Esophagus squamous epithelium (tissue), 4 donors: ENCODE measurements around the genes PTPMT1, OR4C12 and OR5D16.

- PRO-cap = bidirectional peak, plus-strand start at chr11:47409891, minus-strand start at chr11:47409755
- RAMPAGE, long total RNA, 4 experiments = no peak in any of the 4 experiments
Observed at GRCh38 chr11:47409620-47410424, 1.4 kb downstream of the SLC39A13 start.

- PRO-cap = no peak
- RAMPAGE, long total RNA, 4 experiments = no peak in any of the 4 experiments
Observed at GRCh38 chr11:47415021-47415957, 6.9 kb downstream of the SLC39A13 start.

DNA sequence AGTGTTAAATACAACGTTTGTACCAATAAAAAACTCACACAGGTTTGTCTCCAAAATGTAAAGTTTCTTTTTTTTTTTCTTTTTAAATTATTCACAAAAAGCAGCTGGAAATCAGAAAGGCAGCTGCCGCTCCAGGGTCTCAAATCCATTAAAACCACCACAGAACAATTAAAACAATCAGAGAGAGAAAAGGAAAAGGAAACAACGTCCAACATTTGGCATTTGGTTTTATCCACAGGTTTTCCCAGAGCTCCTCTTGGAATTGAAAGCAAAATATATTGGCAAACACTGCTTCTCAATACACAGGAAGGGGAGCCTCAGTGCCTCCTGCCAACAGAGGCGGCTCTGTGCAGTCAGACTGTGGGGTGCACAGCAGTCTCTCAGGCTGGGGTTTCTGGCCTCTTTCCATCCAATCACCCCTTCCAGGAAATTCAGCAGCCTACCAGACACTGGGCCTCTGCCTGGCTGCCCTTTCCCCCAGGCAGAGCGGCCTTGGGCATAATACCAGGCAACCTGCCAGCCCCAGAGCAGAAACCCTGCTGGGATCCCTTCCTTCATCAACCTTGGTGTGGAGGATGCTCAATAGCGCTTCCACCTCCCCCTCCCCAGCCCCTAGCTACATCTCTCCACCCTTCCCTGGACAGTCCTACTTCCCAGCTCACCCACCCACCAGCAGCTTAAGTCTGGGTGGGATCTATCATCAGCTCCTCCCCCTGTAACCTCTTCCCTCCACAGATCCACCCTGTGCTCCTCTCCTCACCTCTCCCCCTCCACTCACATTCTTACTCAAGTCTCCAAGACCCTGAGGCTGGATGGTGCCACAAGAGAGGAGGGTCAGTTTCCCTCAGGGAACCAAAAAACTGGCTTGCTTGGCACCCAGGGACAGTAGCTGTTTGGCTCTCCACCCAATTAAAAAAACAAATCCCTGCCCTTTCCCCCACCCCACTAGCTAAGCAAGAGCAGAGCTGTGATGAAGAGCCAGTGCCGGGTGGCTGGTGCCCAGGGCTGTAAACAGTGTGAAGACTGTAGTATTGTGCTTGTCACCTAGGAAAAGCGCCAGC, 17.9 kb upstream of the RAPSN start:
- PRO-cap = no peak
- RAMPAGE, long total RNA, 4 experiments = no peak in any of the 4 experiments

DNA sequence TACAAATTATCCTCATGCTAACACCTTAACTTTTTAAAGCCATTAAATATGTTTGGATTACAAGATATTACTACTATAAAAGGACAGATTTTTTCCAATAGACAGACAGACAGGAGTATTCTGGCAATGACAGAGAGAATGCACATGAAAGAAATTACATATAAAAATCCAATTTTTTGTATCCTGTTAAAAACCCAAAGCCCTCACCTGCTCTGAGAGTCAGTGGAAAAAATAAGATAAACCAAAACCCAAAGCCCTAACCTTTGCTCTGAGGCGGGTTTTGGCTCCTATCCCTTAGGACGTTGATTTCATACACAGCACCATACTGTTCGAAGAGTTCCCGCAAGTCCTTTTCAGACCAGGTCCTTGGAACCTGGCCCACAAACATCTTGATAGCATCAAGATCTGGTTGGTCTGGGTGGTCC, 39.7 kb upstream of the RAPSN start:
- PRO-cap = no peak
- RAMPAGE, long total RNA, 4 experiments = no peak in any of the 4 experiments

GRCh38 chr11:47565177-47566403, at the start of gene PTPMT1:
Gene PTPMT1, plus strand, starts transcription at chr11:47565599.
- PRO-cap = bidirectional peak, plus-strand start at chr11:47565612, minus-strand start at chr11:47565498
- RAMPAGE, long total RNA, 4 experiments = start-site peak on the plus strand in 4 of 4 experiments, at chr11:47565589-47565620 at its widest, 246 to 762 reads per replicate; start-site peak on the minus strand in 2 of 4 experiments, at chr11:47565391-47565563 at its widest, 33 to 92 reads per replicate

DNA sequence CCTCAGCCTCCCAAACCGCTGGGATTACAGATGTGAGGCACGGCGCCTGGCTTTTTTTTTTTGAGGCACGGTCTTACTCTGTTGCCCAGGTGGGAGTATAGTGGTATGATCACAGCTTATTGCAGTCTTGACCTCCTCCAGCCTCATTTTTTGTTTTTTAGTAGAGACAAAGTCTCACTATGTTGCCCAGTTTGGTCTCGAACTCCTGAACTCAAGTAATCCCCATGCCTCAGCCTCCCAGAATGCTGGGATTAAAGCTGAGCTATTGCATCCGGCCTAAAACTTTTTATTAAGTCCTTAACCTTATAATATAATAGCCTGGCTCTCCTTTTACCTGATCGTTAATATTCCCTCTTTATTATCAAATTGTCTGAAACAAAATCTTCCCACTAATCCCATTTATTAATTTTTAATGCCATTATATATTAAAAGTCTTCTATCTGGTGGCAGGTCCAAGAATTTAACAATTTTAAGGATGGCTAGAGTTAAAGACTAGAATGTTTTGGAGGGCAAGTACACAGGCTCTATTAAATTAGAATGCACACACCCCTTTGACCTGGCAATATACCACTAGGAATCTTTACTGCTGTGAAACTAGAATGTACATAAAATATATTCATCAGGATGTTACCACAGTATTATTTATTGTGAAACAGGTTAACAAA, 23.9 kb upstream of the AGBL2 start:
- PRO-cap = no peak
- RAMPAGE, long total RNA, 4 experiments = no peak in any of the 4 experiments

- PRO-cap = no peak
- RAMPAGE, long total RNA, 4 experiments = no peak in any of the 4 experiments
Observed at GRCh38 chr11:47745920-47746479, 21.1 kb downstream of the FNBP4 start.

DNA sequence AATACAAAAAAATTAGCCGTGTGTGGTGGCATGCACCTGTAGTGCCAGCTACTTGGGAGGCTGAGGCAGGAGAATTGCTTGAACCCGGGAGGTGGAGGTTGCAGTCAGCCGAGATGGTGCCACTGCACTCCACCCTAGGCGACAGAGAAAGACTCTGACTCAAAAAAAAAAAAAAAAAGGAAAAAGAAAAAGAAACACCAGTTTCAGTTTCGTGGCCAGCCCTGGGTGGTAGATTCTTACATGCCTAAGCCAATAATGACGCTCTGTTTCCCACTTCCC, 30.1 kb upstream of the PTPRJ start:
- PRO-cap = no peak
- RAMPAGE, long total RNA, 4 experiments = no peak in any of the 4 experiments

GRCh38 chr11:47987343-47988396, 7.3 kb downstream of the PTPRJ start:
- PRO-cap = no peak
- RAMPAGE, long total RNA, 4 experiments = no peak in any of the 4 experiments

DNA sequence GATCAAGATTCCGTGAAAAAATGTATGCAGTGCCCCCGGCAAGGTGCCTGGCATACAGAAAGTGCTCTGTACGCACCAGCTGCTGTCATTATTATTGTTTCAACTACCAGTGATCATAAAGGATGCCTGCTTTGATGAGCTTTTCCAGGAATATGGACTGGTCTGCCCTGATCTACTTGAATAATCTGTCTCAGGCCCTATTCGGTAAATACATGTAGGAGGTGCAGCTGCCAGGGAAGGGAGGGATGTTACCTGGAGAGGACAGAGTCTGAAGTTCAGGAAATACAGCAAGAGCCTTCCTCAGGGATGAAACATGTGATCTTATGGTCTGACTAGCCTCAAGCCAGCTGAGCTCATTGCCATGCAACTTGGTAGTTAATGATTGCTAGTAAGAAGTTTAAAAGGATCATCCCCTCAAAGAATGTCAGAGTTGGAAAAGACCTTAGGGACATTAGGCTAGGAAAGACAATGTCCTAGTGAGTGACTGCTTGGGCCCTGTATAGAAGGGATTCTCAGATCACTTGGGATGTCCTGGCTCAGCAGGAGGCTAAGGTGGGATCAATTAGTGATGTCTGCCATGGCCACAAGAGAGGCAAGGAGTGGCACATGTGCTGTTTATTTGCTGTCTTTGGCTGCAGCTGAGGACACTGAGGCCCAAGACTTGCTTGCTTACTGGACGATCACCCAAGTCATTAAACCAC, 18.4 kb downstream of the PTPRJ start:
- PRO-cap = no peak
- RAMPAGE, long total RNA, 4 experiments = no peak in any of the 4 experiments

DNA sequence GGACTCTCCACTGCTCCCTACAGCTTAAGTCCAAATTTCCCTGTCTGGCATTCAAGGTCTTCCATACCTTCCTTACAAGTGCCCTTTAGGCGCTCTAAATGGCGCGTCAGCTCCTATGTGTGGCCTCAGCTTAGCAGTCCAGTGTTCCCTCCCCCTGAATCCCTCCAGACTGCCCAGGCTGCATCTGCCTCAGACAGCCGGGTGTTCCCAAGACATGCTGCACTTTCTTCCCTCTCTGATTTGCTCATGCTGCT, 45.2 kb downstream of the PTPRJ start:
- PRO-cap = no peak
- RAMPAGE, long total RNA, 4 experiments = no peak in any of the 4 experiments

DNA sequence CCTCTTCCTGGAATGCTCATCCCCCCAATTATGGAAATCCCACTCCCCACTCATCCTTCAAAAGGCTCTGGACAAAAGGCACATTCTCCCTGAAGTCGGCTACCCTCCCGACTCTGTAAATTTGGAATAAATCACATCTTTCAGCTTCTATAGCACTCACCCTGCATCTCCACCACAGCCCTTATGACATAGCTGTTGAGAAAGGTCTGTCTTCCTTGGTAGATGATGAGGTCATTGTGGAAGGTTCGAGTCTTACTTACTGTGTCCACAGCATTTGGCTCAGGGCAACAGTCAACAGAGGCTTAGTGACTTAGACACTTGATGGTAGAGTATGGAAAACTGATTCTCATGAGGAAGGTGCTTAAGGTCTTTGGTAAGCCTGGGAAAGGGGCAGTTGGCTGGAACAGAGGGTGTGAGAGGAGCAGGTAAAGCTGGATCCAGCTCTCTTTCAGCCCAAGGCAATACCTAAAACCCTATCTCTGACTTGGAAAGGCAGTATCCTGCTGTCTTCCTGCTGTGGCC, 45.6 kb downstream of the PTPRJ start:
- PRO-cap = no peak
- RAMPAGE, long total RNA, 4 experiments = no peak in any of the 4 experiments

DNA sequence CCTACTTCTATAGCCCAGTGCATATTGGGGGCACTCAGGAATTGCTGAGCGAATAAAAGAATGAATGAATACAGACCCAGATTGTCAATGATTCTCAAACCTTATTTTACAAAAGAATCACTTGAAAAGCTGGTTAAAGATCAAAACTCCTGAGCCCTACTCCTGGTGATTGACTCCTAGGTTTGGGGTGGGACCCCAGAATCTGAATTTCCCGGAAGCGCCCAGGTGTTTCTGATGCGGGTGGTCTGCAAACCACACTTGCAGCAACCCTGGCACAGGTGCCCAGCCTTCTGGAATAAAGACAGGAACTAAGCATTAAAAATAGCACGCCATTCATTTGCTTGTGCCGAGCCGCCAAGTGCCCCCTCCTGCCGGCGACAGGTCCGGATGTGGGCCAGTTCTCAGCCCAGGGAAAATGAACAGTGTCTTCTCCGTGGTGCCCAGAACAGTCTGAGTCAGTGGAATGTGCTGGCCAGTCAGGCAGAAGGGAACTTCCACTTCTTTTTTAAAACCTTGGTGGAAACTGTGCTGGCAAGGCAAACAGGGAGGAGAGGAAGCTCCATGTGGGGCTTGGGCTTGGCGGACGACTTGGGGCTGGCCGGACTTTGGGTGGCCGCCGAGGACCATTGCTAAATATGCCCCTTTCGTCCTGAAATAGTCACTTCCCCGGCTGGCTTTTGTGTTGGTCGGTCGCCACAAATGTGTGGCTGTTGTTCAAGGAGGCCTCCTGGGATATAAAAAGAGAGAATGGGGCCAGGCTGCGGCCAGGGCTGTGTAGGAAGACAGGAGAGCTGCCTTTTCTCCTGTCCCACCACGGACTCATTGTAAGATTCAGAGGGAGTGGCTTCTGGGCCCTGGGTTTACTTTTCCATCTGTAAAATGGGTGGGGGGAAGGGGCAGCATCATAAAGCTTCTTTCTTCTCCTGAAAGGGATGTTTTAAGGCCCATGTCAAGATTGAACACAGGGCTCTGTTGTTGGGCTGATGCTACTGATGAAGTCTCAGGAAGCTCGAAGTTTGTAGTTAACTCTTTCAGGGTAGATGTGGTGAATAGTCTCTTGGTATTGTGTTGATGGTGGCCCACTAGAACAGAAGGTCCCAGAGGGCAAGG, 100.9 kb downstream of the PTPRJ start:
- PRO-cap = unidirectional peak, plus-strand start at position 448 of the sequence
- RAMPAGE, long total RNA, 4 experiments = no peak in any of the 4 experiments

- PRO-cap = no peak
- RAMPAGE, long total RNA, 4 experiments = no peak in any of the 4 experiments
Observed at GRCh38 chr11:48093406-48094311, 113.3 kb downstream of the PTPRJ start.

DNA sequence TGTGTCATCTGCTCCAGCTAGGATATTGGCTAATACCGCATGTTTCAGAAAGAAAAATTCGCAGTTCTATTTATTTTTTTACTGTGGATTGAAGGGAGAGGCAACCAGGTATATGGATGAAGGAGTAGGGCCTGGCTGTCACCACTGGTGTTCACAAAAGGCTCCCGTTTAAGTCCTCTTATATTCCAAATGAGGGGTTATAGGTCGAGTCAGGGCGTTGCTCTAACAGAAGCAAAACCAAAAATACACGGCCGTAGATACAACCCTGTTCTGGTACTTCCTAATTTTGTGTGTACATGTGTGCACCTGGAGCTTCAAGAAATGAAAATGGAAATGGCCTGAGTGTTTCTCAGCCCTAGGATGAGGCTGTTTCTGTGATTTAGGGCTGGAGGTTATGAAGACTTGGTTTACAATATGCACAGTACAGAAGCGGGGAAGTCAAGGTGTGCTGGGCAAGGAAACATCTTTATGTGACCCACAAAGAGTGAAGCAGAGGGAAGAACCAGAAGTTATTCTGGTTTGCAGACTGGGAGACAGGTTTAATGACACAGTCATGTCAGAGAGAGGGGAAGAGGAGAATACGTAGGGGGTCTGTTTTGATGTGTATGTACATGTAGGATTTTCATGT, 110.5 kb upstream of the OR4B1 start:
- PRO-cap = no peak
- RAMPAGE, long total RNA, 4 experiments = no peak in any of the 4 experiments

GRCh38 chr11:48169712-48170883, 46.5 kb upstream of the OR4B1 start:
- PRO-cap = no peak
- RAMPAGE, long total RNA, 4 experiments = no peak in any of the 4 experiments

GRCh38 chr11:49982313-49982822, at the start of gene OR4C12:
Gene OR4C12, minus strand, starts transcription at chr11:49982535.
- PRO-cap = no peak
- RAMPAGE, long total RNA, 4 experiments = no peak in any of the 4 experiments

- PRO-cap = no peak
- RAMPAGE, long total RNA, 4 experiments = no peak in any of the 4 experiments
Observed at GRCh38 chr11:50169768-50170375, 187.5 kb upstream of the OR4C12 start.

DNA sequence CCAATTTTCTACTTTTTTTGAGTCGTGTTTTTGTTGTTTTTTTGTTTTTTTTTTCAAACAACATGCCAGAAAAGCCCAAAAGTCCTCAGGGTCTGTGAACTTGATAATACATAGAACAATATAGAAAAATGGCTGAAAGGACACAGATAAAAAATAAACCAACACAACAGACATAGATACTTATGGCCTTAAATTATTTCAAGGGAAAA, 208.4 kb upstream of the OR4C12 start:
- PRO-cap = no peak
- RAMPAGE, long total RNA, 4 experiments = no peak in any of the 4 experiments

DNA sequence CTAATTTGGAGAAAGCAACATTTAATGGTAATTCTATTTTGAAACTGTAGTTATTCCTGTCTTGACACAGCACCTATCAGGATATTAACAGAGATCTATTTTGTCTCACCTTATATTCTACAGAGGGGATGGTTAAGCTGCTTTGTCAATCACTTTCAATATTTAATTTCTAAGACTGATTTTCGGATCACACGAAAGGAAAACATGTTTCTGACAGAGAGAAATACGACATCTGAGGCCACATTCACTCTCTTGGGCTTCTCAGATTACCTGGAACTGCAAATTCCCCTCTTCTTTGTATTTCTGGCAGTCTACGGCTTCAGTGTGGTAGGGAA, at the start of gene OR5D16:
Gene OR5D16, plus strand, starts transcription at position 205 of the 335 bp plus-strand sequence.
- PRO-cap = no peak
- RAMPAGE, long total RNA, 4 experiments = no peak in any of the 4 experiments